Kidney (tissue), 2 donors: ENCODE measurements around a stretch of chr6.

- PRO-cap: no peak
- RRBS: no CpG with 5 or more reads among the region's 4 CpGs
Observed at GRCh38 chr6:13632322-13632776, 17.2 kb downstream of the NOL7 start.

- PRO-cap: no peak
- RRBS: no CpG with 5 or more reads among the region's 9 CpGs
Observed at GRCh38 chr6:13760883-13761566, 49.4 kb upstream of the RANBP9 start.

- PRO-cap: no peak
- RRBS: no CpG with 5 or more reads among the region's 2 CpGs
Observed at GRCh38 chr6:13810983-13811437, 3.3 kb downstream of the MCUR1 start.

DNA sequence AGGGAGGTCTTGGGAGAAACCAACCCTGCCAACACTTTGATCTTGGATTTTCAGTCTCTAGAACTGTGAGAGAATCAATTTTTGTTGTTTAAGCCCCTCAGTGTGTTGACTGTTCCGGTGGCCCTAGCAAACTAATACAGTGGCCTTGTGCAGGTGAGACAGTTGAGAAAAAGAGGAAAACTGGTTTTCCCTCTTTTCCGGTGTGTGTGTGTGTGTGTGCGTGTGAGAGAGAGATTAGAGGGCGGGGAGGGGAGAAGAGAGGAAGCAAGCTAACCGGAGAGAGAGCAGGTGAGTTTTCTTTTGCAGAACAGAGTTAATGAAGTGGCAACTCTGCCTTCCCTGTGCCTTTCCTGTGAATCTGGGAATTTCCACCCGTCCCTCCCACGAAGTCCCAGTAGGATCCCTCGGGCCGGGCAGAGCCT, 51.6 kb upstream of the RNF182 start:
- PRO-cap: no peak
- RRBS: 30% methylated on average over 3 of the region's 9 CpGs

- PRO-cap: no peak
- RRBS: no CpG with 5 or more reads among the region's 50 CpGs
Observed at GRCh38 chr6:14017871-14018875, 93.4 kb downstream of the RNF182 start.

DNA sequence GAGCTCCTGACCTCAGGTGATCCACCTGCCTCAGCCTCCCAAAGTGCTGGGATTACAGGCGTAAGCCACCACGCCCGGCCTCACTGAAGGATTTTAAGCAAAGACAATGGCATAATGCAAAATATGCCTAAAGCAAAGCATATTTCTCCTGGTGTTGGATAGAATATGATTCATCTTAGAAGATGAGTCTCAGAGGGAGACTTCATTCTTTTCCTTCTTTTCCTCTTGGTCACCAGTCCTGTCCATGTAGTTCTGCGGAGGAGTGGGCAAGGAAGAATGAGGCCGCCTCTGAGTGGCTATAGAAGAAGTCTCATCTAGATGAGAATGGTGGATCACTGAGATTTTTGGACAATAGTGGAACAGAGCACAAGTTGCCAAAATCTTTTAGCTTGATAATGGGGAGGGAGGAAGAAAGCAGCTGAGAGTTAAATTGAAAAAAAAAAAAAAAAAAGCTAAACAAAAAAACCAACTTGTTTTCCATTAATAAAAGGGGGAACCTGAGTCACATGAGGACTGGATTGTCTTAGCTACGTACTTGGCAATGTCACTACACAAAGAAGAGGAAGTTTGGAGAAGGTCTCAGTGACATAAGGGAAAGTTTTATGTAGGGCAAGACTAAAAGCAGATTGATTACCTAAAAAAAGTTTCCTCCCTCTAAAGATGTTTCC, 5.9 kb downstream of the CD83 start:
- PRO-cap: no peak
- RRBS: no CpG with 5 or more reads among the region's 6 CpGs

GRCh38 chr6:14131556-14132266, 14.1 kb downstream of the CD83 start:
- PRO-cap: no peak
- RRBS: no CpG with 5 or more reads among the region's 10 CpGs

DNA sequence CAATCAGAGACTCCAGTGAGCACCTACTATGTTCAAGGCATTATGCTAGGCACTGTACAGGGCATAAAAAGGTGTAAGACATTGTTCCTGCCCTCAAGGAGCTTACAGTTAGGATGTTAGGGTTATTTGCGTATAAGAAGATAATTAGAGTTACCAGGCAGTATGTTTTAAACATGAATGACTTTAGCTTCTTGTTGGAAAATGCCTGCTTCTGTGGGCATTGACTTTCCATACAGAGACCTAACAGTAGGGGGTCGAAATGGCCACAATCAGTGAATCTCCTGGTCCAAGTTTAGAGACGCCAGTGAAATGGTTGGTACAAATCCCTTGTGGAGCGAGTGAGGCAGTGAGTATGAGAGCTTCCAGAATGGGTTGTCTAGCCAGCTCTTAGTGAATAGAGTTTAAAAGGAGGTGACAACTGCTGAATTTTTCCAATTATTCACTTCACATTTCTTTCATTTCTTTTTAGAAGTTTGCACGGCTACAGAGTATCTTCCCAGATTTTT, 17.1 kb downstream of the CD83 start:
- PRO-cap: no peak
- RRBS: no CpG with 5 or more reads among the region's 5 CpGs

DNA sequence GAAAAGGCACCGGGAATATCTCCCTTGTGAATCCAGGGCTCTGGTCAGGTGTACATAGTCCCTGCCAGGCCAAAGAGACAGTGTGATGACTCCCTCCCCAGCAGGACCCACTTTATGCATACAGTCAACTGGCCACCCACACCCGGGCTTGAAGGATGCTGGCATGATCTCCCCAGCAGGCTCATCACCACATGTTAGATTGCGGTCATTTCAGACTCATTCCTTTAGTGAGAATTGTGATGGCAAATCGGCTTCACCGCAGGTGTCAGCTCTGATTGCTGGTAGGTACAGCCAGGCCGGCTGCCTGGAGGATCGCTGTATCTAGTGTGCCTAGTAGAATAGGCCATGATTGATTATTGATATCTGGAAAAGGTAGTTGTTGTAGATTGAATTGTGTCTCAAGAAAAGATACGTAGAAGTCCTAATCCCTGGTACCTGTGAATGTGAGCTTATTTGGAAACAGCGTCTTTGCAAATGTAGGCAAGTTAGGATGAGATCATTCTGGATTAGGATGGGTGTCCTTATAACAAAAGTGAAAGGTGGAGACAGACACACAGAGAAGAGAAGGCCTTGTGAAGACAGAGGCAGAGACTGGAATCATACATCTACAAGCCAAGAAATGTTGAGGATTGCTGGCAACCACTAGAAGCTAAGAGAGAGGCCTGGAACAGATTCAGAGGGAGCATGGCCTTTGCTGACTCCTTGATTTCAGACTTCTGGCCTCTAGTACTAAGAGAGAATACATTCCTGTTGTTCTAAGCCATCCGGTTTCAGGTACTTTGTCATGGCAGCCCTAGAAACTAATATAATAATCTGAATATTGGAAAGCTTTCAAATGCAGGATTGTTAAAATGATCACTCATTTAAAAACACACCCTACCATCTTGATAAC, 24.7 kb downstream of the CD83 start:
- PRO-cap: no peak
- RRBS: 89% methylated on average over 2 of the region's 10 CpGs

GRCh38 chr6:14759987-14760382, 485.9 kb upstream of the JARID2 start:
- PRO-cap: no peak
- RRBS: no CpG with 5 or more reads among the region's 2 CpGs

GRCh38 chr6:14782946-14783327, 462.9 kb upstream of the JARID2 start:
- PRO-cap: no peak
- RRBS: no CpG with 5 or more reads among the region's 6 CpGs

DNA sequence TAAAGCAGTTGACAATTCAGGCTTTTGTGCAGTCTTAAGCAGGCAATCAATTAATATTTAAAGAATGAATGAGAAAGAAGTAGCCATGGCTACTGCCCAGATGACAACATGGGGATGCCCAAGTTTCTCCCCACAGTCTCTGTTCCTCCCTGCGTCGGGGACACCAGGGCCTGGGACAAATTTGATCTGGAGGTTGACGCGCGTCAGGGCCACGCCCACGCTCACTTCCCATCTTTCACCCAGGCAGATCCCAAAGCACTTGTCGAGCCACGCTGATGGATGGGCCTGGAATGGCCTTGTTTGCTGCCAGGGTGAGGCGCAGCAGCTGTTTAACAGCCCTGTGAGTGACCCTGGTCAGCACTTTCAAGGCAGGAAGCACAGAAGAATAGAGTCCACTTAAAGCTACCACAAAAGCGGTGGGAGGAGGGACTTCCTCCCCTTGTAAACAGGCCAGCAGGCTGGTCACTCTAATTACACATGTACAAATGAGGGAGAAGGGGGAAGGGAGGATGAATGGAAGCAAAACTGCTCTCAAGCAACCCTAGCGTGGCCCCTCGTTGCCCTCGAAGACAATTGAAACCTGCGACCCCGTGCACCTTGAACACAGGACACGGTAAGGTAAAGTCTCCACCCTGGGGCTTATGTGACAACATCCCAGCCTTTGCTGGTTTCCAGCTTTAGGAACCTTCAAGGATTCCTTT, 324.6 kb upstream of the JARID2 start:
- PRO-cap: no peak
- RRBS: no CpG with 5 or more reads among the region's 17 CpGs

GRCh38 chr6:15148140-15148814, 97.6 kb upstream of the JARID2 start:
- PRO-cap: no peak
- RRBS: no CpG with 5 or more reads among the region's 8 CpGs

DNA sequence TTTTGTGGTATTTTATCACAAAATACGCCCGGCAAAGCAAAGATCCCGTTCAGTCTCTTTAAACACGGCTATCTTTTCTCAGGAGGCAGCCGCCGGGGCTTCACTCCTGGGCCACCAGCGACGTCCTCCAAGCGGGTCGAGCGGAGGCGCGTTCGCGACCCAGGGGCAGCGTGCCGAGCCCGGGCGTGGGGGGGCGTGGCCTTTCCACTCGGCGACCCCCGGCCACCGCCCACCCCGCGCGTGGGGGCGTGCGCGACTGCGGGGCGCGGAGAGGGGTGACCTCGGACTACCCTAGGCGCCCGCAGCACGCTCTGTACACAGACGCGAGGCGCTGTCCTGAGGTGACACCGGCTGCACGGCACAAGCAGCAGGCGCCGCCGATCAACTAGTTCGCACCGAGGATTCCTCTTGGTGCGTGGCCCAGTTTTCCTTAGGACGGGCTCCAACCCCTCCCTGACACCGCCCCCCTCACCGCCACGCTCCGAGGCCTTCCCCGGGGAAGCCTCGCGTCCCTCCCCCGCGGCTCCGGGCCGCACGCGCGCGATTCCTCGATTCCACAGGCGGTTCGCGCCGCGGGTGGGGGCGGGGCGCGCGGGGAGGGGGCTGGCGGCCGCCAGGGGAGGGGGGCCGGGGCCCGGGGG, 1.1 kb upstream of the JARID2 start:
- PRO-cap: bidirectional peak, plus-strand start at position 320 of the sequence, minus-strand start at position 317 of the sequence; bidirectional peak, plus-strand start at position 361 of the sequence, minus-strand start at position 400 of the sequence; bidirectional peak, plus-strand start outside the sequence, minus-strand start at position 578 of the sequence
- RRBS: 1% methylated on average over 39 of the region's 78 CpGs

- PRO-cap: no peak
- RRBS: no CpG with 5 or more reads among the region's 2 CpGs
Observed at GRCh38 chr6:15254885-15255084, 8.9 kb downstream of the JARID2 start.

DNA sequence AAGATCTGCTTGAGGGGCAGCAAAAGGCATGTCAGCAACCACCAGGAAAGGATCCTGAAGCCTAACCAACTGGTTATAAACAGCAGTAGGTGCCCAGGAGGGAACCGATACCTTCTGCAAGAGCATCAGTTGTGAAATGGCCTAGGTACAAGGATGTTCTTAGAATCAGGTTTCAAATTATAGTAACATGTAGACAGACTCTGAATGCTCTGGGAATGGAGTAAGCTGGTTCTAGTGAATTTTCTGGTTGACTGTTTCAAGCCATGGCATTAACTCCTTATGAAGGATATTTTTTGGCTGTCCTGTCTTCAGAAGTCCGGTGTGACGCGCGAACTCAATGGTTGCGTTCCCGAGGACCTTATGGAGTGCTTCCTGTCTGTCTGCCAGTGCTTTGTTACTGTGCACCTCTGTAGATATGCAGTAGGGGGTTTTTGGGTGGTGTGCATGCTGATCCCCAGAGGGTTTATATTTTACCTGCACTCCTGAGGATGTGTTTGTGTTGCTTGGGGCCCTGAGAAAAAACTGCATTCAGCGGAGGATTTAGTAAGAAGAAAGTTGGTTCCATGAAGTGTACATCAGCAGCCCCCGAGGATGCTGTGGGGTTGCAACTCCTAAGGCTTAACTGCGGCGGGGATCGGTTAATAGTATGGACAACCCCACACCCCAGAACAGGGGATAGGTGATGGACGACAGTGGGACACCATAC, 21.6 kb downstream of the JARID2 start:
- PRO-cap: no peak
- RRBS: no CpG with 5 or more reads among the region's 13 CpGs

DNA sequence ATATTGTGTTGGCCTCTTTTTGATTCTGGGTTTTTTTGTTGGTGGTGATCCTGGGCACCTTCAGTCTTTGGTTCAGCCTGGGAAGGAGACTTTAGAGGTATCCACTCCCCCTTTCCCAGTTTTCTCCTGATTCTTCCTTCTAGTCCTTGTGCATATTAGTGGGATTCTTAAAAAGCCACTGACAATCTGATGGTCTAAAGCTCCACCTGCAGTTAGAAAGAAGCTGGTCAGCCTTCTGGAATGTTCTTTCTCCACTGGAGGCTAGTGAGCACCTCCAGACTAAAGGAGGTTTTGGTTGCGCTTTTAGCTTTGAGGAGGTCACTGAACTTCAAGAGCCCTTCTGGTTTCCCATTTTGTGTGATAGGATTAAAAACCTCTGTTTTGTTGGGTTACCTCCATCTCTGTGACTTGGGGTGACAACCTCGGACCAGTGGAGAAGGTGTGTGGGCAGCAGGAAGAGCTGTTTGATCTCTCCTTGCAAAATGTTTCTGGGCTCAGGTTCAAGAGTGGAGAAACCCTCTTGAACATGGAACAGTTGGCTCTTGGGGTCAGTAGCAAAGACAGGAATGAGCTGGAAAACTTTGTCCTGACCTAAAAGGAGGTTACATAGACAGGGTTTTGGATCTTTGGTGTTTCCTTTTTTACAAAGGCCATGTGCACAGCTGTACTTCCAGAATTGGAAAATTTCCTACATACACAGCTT, 29.0 kb downstream of the JARID2 start:
- PRO-cap: no peak
- RRBS: no CpG with 5 or more reads among the region's 2 CpGs

DNA sequence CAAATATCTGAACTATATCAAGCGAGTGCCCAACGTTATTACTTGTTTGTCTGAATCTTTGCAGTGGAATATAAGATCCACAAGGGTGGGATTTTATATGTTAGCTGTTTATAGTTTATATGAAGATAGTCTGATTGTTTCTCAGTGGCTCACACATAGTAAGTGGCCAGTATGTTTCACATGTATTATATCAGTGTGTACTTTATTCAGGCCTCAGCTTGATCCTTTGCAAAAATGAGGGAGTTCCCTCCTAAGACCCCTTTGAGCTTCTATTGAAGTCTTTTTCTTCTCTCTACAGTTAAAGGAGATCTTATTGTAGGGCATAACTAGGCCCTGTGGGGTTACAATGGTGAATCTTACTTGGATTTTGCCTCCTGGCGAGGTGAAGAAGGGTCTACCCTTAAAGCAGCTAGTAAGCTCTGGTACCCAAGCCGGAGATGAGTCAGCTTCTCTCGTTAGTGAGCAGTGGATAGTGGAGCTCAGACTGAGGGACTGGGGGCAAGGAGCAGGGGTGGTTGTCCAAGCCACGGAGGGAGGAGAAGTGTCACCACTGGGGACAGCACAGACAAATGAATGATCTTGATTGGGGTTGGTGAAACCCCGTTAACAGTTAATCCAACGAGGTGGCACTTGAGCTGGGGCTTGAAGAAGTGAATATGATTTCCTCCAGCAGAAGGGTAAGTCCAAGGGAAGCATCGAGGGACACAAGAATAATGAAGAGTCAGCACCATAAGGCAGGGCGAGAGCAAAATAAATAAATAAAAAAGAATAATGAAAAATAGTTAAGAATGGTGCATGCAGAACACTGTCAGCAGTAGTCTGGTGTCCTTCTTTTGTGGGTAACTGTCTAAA, 42.8 kb downstream of the JARID2 start:
- PRO-cap: no peak
- RRBS: no CpG with 5 or more reads among the region's 10 CpGs

- PRO-cap: no peak
- RRBS: no CpG with 5 or more reads among the region's 5 CpGs
Observed at GRCh38 chr6:15308397-15309289, 62.8 kb downstream of the JARID2 start.

DNA sequence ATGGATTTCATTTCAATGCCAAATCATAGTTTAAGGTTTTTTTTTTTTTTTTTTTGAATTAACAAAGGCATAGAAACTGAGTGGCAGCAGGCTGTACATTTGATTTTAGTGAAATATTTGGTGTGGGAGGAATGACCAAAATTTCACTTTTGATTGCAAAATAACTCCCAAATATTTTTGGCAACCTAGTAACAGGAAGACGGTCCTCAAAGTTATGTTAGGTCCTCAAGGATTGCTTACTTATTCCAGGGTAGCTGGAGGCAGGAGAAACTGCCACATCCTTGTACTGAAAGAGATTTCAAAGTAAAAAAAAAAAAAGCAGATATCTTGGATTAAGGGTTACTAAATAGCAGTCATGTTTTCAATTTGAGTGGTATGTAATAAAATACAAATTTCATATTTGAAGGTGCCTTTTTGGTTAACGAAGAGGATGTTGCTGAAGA, 104.8 kb downstream of the JARID2 start:
- PRO-cap: no peak
- RRBS: no CpG with 5 or more reads among the region's 2 CpGs